AG09319 (cell line): ENCODE measurements around a stretch of chr16.

DNA sequence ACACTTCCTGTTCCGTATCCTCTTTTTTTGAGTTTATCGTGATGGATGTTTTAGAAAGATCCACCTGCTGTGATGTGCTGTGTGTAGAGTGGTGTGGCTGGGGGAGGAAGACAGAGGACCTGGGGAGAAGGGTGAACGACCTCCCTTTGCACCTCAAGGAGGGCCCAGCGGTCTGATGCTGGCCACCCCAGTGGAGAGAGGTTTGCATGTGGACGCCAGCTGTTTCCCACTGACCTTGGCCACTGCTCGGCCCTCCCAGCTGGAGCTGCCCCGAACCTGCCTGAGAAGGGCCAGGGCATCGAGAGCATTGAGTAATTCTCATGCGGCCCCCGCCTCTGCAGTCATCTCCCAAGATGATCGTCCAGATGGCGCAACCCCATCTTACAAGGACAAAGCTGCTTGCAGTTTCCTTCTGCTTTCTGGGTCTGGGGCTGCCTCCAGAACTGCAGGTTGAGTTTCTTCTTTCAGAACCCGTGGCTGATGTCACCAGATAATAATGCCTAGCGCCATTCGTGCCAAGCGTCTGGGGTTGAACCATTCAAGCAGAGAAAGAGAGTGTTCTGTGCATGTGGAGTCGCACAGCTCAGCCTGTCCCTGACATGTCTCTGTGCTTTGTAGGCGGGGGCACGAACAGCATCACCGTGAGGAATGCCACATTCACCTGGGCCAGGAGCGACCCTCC lies 126.4 kb downstream of the ABCC1 start:
- RRBS = no CpG with 5 or more reads among the region's 21 CpGs

- RRBS = no CpG with 5 or more reads among the region's 21 CpGs
Measured at GRCh38 chr16:16103737-16104332, 119.5 kb downstream of the ABCC6 start.

DNA sequence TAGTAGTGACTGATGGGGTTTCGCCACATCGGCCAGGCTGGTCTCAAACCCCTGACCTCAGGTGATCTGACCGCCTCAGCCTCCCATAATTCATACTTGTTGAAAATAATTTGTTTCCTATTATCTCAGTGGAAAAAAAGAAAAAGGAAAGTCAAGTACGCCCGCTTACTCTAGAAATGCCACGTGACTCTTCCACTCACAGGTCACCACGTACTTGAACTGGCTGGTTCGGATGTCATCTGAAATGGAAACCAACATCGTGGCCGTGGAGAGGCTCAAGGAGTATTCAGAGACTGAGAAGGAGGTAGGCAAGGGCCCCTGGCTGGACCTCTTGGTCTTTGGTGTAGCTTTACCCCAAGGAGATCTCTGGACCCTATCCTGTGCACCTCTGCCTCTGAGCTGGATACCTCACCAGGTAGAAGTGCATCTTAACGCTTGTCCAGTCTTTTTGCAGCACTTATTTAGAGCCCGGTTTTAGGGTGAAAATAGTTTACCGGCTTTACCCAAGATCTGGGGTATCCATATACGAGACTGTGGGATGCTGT lies 97.6 kb downstream of the ABCC6 start:
- RRBS = no CpG with 5 or more reads among the region's 14 CpGs

DNA sequence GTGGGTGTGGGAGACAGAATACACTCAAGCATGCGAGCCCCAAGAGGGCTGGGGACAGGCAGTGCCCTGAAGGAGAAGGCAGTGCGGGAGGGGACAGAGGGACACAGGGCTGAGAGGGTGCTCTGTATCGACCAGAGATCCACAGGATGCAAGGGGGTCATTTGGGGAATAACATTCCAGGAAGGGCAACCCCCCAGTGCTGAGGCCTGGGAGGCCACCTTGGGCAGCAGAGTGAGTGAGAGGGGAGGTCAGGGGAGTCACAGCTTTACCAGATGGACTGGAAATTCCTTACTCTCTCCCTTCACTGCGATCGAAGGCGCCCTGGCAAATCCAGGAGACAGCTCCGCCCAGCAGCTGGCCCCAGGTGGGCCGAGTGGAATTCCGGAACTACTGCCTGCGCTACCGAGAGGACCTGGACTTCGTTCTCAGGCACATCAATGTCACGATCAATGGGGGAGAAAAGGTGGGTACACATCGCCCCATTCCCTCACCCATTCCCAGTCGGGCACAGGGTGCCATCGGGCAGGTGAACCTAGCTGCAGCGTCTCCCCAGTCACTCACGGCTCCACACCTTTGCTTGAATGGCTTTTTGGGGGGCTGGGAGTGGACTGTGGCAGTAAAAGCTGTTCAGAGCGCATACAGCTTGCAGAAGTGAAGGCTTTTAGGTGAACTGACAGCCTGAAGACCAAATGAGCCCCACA lies 91.7 kb downstream of the ABCC6 start:
- RRBS = no CpG with 5 or more reads among the region's 19 CpGs

DNA sequence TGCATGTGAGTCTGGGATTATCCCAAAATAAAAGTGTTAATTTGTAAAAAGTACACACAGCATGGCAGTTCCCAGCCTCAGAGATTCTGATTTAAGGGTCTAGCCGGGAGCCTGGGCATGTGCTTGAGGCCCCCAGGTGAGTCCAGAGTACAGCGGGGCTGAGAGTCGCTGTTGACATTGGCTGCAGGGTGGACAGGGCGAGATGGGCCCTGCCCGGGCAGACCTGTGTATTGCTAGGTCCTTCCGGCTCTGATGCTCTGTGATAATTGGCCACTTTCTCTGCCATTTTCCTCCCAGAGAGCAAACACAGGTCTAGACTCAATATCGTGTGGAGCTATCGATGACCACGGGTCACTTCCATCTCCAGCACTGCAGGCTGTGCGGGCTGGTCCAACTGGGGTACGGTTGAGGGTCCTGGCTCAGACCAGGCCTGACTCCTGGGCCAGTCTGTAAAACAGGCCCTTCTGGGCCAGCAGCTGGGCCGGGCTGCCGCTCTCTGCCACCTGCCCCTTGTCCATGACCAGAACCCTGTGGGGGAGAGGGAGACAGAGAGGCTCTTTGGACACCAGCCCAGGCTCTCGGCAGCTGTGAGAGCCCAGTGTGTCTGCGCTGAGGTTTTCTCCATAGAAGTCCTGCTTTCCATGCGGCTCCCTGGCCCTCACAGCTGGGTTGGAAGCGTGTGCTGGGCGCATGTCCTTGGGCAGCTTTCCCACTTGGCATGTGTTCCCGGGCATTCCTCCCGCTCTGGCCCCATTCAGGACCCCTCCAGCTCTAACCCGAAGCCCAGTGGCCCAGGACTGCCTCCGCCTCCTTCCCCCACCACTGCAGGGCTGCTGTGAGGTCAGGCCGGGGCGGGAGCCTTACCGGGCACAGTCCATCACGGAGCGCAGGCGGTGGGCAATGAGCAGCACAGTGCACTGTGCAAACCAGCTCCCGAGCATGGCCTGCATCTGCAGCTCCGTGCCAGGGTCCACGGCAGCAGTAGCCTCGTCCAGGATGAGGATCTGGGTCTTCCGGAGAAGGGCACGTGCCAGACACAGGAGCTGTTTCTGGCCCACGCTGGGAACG lies 73.2 kb downstream of the ABCC6 start:
- RRBS = no CpG with 5 or more reads among the region's 36 CpGs

DNA sequence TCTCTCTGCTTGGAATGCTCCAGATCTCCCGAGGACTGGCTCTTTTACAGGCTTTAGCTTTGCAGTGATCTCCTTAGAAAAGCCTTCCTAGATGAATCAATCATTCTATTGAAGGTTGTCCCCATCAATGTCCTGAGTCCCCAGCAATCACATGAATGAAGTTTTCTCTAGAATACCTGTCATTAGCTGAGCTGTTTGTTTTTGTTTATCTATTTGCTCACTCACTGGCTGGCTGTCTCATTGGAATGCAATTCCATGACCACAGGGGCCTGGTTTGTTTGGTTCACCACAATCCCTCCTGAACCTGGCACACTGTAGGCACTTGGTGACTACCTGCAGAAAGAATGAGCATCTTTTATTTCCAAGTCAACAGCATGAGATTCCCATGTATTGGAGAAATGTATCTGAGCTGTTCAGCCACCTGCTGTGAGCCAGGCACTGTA lies 345.2 kb downstream of the XYLT1 start:
- RRBS = no CpG with 5 or more reads among the region's 1 CpG

DNA sequence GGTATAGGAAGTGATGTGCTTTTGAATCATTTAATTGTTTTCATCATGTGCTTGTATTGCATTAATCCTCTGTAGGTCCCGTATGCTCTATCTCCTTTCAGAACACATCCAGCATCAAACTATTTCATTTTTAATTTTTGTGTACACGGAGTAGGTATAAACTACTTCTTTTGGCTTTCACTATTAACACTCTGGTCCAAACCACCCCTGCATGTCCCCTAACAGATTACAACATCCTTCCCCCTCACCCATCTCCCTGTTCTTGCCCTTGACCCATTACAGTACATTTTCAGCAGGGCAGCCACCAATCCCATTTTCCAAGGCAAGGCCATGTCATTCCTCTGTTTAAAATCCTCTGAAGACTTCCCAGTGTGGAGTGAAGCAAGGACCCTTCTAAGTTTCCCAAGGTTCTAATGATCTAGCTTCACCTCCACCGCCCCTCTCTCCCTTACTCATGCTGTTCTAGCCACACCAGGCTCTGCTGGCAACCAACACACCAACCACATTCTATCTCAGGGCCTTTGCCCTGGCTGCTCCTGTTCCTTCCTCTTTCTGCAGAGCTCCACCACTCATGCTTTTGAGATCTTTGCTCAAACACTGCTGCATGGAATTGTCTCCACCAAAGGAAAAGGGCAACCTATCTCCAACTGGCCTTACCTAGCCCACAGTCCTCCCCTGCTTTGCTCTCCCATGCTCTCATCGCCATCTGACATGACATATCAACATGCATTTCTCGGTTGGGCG lies 128.9 kb downstream of the XYLT1 start:
- RRBS = no CpG with 5 or more reads among the region's 6 CpGs

- RRBS = no CpG with 5 or more reads among the region's 6 CpGs
Measured at GRCh38 chr16:17359568-17360326, 111.0 kb downstream of the XYLT1 start.

GRCh38 chr16:17367864-17368448 lies 102.8 kb downstream of the XYLT1 start:
- RRBS = no CpG with 5 or more reads among the region's 13 CpGs

GRCh38 chr16:17368762-17369359 lies 101.9 kb downstream of the XYLT1 start:
- RRBS = no CpG with 5 or more reads among the region's 6 CpGs

DNA sequence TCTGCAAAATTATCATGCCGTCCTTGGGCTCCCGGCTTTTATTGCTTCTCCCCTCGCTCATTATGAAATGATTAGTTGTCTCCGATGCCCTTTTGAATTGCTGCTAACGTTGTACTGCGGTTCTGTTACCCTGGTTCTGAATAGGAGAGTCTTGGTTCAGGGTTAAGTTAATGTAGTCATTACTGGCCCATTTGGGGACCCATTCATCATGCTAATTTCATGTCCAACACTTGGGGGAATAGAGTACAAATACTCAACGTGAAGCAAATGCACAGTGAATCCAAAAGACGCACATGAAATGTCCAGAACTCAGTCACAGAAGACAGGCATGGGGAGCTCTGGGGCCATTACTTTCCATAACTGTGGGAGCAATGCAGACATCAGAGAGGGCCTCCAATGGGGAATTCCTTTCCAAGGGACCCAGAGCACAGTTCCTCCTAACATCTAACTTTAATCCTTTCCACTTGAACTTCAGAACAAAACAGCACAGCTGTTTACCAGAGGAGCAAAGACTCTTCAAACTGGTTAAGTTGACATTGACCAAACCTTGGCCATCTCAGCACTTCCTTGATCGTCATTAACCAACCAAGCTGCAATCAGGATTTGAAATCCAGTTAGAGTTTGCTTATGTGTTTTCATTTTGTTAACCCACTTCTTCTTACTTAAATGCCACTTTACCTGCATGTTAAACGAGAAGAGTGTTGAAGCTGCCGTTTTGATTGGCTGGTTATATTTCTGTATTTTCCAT lies 12.5 kb downstream of the XYLT1 start:
- RRBS = no CpG with 5 or more reads among the region's 11 CpGs

DNA sequence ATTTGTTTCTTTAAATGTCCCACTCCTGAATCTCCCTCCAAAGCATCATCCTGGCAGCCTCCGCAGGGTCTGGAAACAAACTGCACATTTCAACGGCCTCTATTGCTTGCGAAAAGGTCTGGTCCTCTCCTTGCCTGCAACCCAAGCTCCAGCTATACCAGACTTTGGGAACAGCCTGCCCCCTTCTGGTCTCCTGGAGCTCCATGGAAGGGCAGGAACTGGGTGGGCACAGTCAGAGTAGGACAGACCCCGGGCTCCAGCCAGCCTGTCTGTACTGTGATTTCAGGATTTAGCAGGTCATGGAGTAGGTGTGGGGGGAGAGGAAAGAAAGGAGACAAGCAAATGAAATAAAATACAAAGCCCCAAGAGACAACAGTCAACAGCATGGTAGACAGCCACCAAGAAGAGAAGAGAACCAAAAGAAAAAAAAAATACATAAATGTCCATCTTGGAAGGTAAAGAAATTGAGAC lies 2.8 kb downstream of the XYLT1 start:
- RRBS = no CpG with 5 or more reads among the region's 4 CpGs

GRCh38 chr16:17972264-17972649 lies 364.3 kb downstream of the NPIPA8 start:
- RRBS = no CpG with 5 or more reads among the region's 12 CpGs

- RRBS = no CpG with 5 or more reads among the region's 13 CpGs
Measured at GRCh38 chr16:18570608-18570944, 8.7 kb upstream of the NOMO2 start.

- RRBS = no CpG with 5 or more reads among the region's 5 CpGs
Measured at GRCh38 chr16:18571420-18571560, 9.4 kb upstream of the NOMO2 start.

GRCh38 chr16:18789130-18789668 lies 935 bp downstream of the RPS15A start:
- RRBS = no CpG with 5 or more reads among the region's 15 CpGs

DNA sequence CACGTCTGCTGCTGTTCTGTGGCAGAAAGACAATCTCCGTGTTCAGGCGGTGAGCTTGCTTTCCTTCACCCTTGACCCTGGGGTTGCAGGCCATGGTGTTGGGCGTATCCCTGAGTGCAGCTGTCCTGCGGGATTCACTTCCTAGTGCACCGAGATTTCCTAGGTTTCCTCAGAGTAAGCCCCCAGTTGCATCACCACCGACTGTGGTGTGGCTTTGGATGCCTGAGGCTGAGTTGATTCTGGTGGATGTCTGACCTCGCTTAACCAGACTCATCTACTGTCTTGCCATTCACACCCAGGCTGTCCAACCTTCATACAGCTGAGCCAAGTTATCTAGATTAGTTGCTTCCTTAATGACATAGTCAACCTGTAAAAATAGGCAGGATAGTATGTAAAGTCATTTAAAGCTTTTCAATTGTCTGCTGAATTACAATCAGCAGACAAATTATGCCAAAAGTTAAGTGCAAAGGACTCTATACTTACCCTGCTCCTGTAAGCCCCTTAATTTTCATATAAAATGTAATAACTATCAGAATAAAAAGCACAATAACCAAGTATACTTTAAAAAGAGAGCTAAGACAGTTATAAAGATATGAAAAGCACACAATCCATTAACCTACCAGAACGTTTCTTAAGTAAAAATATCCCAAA lies 8.1 kb upstream of the ARL6IP1 start:
- RRBS = no CpG with 5 or more reads among the region's 9 CpGs

DNA sequence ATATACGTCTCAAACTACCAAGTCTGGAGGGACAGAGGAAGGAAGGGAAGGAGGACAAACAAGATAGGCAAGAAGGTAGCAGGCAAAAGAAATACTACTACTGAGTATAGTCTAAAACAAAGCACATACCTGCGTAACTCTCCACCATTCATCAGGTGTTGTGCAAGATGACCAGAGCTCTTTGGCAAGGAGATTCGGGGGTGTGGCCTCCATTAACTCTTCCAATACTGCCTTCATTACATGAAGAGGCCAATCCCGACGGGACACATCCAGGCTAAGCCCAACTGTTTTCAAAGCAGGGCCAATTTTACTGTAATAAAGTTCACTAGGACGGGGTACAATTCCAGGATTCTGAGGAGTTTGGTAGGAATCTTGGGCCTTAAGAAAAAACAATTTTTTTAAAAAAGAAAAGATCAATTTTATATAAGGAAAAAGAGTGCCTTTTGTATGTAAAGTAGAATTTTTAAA lies 38.3 kb upstream of the ARL6IP1 start:
- RRBS = no CpG with 5 or more reads among the region's 6 CpGs

DNA sequence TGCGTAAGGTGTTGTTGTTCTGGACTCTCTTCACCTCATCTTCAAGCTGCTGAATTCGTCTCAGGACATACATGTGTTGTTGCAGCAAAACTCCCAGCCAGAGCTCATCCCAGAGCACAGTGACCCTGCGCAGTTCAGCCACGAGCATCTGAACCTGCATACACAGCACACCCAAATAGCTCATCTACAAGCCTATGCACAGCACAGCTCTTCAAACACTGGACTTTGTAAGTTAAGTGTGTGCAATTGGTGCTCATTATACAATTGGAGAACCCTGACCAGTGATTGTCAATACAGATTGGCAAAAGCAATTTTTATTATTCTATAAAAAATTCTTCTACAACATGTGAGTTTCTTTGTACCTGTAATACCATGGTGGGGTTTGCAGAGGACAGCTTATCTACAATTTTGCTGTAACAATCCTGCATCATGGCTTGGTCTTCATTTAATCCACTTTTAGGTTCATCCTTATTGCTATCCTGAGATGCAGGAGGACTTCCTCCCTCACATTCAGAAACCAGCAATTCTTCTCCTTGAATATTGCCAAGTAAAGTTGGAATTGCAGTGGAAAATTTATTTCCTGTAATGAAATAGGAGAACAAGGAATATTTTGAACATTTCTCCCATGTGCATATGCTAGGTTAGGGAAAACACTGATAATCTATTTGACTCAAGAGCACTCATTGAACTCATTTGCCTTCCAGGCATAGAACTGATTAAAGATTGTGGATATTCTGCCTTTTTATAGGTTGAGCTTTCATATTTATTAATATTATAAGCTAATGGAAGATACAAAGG lies 46.3 kb upstream of the ARL6IP1 start:
- RRBS = no CpG with 5 or more reads among the region's 4 CpGs

GRCh38 chr16:19183662-19184174 lies 15.7 kb downstream of the SYT17 start:
- RRBS = no CpG with 5 or more reads among the region's 24 CpGs